Pulmonary lymph node (tissue), 1 donor: Measurements from ENCODE around the genes ACOT4 and ZNF410.

DNA sequence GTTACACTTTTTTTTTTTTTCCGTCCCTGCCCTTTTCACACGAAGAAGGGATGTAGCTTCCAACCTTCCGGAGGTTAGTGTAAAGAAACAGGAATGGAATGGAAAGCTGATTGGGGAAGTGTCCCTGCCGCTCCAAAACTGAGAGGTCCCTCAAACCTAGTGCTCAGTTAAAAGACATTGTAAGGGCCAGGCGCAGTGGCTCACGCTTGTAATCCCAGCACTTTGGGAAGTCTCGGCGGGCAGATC lies 1.0 kb downstream of the ACOT2 start:
- PRO-cap: unidirectional peak, minus-strand start at position 140 of the sequence

DNA sequence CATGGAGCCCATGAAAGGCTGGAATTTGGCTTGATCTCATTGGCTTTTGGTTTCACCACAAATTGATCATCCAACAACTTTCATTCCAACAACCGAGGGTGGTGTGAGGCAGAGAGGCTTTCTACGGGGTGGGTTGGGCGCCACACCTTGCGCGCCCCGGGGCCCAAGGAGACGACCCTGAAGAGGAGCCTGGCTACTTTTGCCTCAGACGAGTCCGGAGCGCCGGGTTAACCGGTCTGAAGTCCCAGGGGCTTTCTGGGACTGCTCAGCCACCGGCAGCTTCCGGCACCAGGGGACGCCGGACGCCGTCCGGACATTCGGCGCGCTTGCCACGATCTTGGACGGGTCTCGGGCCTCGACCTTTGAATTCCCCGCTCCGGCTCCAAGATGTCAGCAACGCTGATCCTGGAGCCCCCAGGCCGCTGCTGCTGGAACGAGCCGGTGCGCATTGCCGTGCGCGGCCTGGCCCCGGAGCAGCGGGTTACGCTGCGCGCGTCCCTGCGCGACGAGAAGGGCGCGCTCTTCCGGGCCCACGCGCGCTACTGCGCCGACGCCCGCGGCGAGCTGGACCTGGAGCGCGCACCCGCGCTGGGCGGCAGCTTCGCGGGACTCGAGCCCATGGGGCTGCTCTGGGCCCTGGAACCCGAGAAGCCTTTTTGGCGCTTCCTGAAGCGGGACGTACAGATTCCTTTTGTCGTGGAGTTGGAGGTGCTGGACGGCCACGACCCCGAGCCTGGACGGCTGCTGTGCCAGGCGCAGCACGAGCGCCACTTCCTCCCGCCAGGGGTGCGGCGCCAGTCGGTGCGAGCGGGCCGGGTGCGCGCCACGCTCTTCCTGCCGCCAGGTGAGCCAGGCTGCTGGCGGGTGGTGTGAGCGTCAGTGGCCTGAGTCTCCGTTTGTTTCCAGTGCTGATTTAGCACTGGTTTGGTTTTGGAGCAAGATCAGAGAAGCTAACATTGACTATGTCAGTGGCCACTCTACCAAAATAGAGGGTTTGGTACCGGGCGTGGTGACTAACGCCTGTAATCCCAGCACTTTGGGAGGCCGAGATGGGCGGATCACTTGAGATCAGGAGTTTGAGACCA lies at the start of gene ACOT4:
Gene ACOT4 (plus strand): TSS at position 301 of the 1,085 bp plus-strand sequence.
- PRO-cap: unidirectional peak, plus-strand start at position 801 of the sequence

DNA sequence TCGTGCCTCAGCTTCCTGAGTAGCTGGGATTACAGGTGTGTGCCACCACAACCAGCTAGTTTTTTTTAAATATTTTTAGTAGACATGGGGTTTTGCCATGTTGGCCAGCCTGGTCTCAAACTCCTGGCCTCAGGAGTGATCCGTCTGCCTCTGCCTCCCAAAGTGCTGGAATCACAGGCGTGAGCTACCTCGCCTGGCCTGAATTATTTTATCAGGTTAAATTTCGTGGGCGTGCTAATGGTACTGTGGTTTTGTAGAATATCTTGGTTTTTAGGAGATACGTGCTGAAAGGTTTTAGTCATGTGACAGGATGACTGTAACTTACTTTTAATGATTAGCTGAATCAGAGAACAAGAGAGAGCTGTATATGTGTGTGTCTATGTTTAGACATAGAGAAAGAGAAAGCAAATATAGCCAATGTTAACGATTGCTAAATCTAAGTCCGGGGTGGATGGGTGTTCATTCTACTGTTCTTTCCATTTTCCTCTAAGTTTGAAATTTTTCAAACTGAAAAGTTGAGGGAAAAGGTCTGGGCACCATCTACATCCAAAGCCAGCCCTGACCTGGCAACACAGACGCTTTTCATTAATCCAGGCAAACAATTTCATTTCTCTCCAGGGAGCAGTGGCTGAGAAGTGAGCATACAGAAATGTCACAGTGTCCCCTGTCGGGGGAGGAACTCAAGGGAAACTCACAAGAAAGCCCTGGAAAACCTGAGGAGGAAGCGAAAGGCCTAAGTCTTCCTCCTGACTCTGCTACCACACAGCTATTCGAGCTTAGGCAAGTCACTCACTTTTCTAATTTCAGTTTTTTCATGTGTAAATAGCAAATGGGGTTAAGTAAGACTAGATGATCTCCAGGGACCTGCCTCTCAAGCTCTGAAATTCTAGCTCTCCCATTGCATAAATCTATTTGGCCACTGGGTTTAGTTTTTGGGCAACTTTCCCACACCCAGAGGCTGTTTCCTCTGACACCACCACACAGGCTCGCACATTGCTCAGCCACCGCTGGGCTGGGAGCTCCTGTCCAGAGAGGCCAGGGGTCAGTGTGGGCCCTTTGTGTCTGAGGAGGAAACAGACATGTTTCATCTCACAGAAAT lies 9.4 kb upstream of the PNMA1 start:
- PRO-cap: no peak

GRCh38 chr14:73886112-73887103 lies at the start of gene ZNF410:
TSS of gene ZNF410 (plus strand) at chr14:73886859.
- PRO-cap: bidirectional peak, plus-strand start at chr14:73886643, minus-strand start at chr14:73886529; bidirectional peak, plus-strand start at chr14:73886859, minus-strand start at chr14:73886737

- PRO-cap: no peak
Measured at GRCh38 chr14:74083559-74084097, 625 bp downstream of the ALDH6A1 start.

DNA sequence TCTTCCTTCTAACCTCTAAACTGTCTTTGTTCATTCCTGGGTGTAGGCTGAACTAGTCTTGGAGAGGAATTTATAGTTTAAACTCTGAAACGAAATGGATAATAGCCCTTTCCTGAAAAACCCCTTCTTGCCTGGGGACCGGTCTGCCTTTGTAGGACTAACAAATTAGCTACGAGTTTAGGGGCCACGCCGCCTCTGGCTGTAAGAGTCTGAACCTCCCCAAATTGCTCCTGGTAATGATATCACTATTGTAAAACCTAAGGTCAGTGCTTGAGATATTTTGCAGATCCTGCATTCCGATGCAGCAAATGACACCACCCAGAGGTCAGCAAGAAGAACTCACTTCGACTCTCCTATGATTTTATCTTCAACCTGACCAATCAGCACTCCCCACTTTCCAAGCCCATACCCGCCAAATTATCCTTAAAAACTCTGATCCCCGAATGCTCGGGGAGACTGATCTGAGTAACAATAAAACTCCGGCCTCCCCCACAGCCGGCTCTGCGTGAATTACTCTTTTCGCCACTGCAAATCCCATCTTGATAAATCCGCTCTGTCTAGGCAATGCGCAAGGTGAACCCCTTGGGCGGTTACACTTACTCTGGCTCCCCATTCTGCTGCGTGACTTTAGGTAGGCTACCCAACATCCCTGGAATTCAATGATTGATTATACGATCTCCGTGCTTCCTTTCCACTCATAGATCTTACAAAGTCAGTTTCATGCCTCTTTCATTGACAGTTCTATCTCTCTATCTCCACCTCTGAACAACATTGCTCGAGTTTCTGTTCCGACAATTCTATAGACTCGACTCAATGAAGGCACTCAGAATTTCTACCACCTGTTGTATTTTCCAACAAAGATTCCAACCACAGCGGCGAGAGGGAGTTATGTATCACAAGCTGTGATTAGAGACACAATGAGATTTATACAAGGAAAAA lies 1.1 kb downstream of the NPC2 start:
- PRO-cap: no peak

DNA sequence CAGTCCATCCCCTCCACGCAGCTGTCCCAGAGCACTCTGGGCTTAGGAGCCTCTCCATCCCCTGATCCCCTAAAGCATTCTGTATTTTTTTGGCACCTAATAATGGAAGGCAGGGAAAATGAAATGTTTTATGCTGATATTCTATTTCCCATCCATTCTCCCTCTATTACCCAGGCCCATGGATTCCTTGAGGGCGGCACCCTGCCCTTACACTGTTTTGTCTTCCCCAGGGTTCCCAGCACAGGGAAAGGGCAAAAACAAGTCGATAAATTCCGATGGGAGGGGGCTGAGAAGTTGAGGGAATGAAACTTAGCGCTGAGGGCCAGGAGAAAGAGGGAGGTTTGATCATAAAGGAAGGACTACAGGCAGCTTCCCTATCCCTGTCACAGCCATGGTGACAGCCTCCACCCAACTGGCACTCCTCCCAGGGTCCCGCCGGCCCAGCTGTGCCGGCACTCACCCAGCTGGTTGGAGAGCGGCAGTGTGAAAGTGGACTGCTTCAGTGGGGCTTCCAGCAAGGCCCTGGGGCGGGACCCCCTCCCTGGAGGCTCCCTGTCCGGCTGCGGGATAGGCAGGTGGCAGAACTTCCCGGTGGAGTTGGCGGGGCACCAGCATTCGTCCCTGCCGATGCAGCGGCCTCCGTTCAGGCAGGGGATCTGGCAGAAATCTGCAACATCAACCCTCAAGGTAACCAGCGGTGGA lies 58.3 kb downstream of the ISCA2 start:
- PRO-cap: no peak

DNA sequence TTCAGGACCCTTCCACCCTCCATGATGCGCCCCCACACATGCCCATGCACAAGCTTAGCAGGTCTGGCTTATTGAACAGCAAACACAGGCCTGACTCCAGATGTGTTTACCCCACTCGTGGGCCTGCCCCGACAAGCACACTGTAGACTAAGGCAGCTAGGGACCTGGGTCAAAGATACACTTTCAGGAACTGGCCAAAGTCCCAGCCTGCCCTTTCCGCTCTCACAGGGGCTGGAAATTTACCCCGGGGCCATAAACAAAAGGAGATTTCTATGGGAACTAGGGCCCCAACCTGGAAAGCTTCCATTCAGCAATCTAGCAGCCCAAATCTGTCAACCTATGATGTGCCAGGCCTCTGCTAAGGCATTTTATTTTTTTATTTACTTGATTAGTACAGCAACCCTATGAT lies 41.8 kb downstream of the LTBP2 start:
- PRO-cap: no peak

DNA sequence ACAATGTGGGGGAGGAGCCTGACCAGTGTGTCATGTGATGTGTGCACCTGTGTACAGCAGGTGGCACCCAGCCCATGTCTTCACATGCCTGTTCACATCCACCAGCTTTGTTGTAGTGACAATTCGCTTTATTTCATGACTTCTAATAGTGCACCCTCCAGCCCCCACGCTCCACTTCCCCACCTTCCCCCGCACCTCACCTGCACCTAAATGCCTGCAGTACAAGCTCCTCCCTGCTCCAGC lies 2.9 kb downstream of the LTBP2 start:
- PRO-cap: no peak

GRCh38 chr14:74619706-74620419 lies 7.8 kb upstream of the LTBP2 start:
- PRO-cap: no peak

GRCh38 chr14:74683248-74683892 lies 29.5 kb downstream of the AREL1 start:
- PRO-cap: no peak

- PRO-cap: no peak
Measured at GRCh38 chr14:74811500-74811773, 48.3 kb downstream of the YLPM1 start.

DNA sequence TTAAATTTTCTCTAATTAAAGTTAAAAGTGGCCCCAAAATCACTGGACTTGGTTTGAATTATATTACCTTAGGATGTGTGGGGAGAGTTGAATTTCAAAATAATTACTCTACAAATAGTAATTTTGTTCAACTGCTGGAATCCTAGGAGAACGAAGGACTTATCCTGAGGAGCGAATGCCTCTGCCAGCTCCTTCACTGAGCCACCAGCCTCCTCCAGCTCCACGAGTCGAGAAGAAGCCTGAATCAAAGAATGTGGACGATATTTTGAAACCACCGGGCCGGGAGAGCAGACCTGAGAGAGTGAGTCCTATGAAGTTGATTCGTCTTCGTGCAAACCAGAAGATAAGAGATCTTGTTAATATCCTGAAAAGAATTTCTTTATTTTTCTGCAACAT lies 49.4 kb downstream of the YLPM1 start:
- PRO-cap: no peak

- PRO-cap: no peak
Measured at GRCh38 chr14:74816779-74817527, 53.8 kb downstream of the YLPM1 start.

- PRO-cap: no peak
Measured at GRCh38 chr14:74888593-74889357, 7.1 kb downstream of the DLST start.

- PRO-cap: no peak
Measured at GRCh38 chr14:74890847-74891588, 9.3 kb downstream of the DLST start.

GRCh38 chr14:74922294-74923000 lies 613 bp downstream of the RPS6KL1 start:
- PRO-cap: no peak

DNA sequence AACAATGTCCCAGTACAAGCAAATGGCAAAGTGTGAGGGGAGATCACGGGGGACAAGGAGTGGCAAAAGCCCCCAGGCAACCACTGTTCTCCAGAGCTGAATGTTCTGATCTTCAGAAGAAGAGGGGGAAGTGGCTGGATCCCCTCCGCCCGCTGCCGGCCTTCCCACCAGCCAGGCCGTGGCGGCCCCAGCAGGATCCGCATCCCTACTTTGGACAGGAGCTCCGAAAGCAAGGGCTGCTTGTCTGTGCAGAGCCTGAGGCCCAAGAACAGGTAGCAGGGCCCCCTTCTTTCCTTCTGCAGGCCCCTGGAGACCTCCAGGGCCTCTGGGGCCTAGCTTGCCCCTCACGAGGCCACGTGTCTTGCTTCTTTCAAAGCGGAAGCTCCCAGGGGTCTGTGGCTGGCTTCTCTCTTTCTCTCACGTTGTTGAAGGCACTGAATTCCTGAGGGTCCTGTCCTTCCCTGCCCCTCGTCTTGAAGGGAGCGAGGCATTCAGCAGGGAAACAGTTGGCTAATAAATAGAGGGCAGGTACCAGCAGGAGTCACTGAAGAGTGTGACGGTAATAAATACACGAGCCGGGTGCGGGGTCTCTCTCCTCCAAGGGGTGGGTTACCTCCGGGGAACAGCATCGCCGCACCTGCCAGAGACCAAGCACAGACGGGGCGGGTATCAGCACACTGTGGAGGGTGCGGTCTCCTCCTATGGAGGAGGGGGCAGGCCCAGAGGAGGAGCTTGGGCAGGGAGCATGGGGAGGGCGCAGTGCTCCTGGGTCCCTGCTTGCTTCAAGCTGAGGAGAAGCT lies 13.1 kb downstream of the PGF start:
- PRO-cap: unidirectional peak, minus-strand start at position 298 of the sequence

GRCh38 chr14:74973703-74973873 lies 18.2 kb upstream of the PGF start:
- PRO-cap: no peak

DNA sequence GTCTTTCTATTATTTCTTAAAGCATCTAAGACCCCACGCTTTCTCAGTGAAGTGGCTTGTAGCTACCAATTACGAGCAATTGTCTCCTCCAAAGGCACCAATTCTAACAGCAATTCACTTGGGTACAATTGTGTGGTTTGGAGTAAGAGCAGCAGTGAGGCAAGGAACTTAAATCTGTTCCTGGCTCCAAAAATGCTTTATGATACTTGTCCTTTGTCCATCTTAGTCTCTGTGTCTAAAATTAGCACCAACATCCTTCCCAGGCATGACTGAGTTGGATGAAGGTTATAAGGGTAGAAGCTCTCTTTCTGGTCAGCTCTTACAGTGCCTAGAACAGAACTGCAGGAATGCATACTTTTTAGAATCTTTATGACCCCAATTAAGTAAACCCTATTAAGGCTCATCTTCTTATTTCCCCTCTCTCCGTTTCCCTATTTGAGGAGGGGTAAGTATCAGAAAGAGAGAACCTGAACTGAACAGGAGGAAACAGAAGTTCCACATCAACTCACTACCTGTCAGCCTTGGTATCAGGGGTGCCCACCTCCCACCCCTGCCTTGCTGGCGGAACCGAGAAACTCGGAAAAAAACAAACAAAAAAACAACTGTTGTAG lies 9.1 kb downstream of the EIF2B2 start:
- PRO-cap: no peak